ENCODE measurements around a stretch of chr18.

GRCh38 chr18:48049567-48050537 lies 119.4 kb upstream of the SMAD2 start:
- PRO-cap = no peak
- RAMPAGE, long total RNA = no peak

- PRO-cap = no peak
- RAMPAGE, long total RNA = no peak
Observed at GRCh38 chr18:48100712-48101317, 170.4 kb upstream of the SMAD2 start.

- PRO-cap = no peak
- RAMPAGE, long total RNA = no peak
Observed at GRCh38 chr18:48613354-48614218, 74.8 kb downstream of the CTIF start.

DNA sequence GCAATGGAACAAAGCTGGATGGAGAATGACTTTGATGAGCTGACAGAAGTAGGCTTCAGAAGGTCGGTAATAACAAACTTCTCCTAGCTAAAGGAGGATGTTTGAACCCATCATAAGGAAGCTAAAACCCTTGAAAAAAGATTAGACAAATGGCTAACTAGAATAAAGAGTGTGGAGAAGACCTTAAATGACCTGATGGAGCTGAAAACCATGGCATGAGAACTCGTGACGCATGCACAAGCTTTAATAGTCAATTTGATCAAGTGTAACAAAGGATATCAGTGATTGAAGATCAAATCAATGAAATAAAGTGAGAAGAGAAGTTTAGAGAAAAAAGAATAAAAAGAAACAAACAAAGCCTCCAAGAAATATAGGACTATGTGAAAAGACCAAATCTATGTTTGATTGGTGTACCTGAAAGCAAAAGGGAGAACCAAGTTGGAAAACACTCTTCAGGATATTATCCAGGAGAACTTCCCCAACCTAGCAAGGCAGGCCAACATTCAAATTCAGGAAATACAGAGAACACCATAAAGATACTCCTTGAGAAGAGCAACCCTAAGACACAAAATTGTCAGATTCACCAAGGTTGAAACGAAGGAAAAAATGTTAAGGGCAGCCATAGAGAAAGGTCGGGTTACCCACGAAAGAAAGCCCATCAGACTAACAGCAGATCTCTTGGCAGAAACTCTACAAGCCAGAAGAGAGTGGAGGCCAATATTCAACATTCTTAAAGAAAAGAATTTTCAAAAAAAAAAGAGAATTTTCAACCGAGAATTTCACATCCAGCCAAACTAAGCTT lies 111.5 kb downstream of the CTIF start:
- PRO-cap = no peak
- RAMPAGE, long total RNA = no peak

DNA sequence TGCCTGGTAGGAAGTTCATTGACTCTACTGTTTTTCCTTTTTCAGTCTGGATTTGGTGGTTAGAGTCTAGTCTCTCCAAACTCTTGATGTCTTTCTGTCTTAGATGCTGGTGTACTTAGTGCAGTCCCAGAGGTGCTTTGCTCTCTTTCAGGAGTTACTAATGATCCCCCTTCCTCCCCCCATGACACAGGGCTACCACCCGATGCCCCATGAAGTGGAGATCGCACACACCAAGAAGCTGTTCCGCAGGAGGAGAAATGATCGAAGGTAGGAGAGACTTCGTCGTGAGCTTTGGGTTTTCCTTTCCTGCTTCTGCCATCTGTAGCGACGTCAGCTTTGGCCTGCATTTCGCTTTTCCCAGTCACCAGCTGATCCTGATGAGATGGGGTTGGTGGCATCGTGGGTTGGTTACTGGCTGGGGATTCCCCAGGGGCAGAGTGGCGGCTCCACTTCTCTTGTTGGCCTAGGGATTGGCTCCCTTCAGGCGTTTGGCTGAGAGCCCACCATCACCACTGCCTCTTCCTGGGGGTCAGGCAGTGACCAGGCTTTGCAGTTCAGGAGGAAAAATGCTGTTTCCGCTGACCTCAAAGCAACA lies 172.7 kb downstream of the CTIF start:
- PRO-cap = no peak
- RAMPAGE, long total RNA = no peak

DNA sequence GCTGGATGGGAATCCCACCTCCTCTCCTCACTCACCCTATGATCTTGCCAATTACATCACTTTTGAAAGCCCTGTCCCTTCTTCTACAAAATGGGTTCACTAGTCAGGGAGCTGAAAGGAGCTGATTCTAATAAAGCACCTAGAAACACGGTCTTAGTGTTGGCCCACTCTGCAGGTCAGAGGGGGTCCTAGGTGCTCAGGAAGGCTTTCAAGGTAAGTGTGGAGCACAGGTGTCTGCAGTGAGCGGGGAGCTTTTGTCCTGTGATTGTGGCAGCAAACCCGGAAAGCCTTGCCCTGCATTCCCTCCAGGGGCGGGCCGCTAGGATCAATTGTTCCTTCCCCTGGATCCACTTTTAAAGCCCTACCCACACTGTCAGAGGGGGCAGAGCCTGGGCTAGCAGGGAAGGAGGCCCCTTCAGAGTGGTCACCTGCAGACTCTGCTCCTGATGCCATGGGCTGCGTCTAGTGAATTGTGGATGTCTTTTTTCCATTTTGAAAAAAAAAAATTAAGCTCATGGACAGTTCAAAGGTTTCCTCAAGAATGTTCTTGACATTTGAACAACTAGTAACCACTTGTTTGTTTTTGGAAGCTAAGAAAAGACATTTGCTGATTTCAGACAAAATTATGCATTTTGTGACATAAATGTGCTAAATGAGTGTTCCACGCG lies 176.1 kb downstream of the CTIF start:
- PRO-cap = no peak
- RAMPAGE, long total RNA = no peak

- PRO-cap = no peak
- RAMPAGE, long total RNA = no peak
Observed at GRCh38 chr18:48762767-48763475, 187.8 kb downstream of the SMAD7 start.

GRCh38 chr18:48779942-48780825 lies 170.6 kb downstream of the SMAD7 start:
- PRO-cap = no peak
- RAMPAGE, long total RNA = no peak

DNA sequence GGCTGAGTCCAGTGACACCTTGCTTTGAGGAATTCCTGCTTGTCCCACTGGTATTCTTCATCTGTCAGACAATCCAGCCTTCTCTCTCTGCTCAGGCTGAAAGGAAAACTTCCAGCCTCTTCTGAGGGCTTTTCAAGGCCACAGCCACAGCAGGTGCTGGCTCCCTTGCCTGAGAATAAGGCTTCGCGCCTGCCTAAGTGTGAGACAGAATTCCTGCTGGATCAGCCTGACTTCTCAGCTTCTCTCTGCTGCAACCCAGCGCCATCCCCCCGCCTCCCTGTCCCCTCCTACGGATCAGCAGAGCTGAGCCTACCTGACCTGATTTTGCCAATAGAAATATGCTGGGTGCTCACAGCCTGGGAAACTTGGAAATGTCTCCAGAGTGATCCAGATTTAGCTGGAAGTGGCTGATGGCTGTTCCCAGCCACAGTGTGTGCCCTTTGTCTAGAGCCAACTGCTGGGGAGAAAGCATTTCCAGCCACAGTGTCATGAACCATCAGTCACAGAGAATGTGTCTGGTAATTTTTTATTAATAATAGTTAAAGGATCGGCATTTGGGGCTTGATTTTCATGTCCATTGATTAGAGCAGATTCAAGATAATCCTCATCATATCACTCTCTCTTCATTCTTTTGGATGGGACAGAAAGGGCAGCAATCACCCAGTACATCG lies 147.8 kb downstream of the SMAD7 start:
- PRO-cap = no peak
- RAMPAGE, long total RNA = no peak

DNA sequence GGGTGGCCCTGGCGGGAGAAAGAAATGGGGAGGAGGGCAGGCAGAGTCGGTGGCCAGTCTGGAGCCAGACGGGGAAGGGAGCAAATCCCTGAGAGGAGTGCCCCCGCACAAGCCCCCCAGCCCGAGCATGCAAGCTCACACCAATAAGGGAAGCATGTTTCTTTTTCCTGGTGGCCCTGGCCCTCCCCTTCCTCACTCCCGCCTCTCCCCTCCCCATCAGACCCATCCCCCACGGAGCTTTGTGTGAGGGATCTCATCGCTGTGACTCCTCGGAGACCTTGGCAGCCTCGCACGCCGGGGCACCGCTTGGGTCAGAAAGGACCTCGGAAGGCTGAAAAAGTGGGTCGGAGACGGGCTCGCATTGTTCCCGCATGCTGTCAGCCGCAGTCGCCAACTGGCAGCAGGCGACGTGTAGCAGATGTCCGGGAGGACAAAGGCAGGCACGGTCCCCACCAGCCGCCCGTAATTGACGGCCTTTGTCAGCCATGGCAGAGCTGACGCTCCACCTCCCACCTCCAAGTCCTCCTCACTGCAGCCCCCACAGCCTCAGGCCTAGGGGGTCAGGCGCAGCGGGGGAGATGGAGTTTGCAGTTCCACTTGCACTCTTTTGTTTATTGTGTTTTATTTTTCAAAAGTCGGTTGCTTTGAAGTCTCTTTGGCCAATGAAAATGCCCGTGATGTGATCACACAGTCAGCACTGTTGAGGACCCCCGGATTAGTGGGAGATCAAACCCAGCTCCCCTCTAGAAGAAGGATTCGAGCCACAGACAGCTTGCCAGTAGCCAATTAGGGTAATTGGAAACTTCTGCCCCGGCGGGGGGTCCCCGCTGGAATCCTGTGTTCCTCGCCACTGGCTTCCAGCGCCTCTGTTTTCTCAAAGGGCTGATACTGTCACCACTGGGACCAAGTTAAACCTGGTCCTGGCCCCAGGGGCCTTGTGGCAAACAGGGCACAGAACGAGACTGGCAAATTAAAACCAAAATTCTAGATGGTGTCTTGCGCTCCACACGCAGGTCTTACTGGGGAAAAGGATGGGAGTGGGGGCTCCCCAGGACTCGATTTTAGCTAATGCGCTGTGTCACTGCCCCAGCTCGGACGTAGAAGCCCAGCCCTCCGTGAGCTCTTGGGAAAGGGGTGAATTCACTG lies 90.8 kb downstream of the SMAD7 start:
- PRO-cap = no peak
- RAMPAGE, long total RNA = no peak

DNA sequence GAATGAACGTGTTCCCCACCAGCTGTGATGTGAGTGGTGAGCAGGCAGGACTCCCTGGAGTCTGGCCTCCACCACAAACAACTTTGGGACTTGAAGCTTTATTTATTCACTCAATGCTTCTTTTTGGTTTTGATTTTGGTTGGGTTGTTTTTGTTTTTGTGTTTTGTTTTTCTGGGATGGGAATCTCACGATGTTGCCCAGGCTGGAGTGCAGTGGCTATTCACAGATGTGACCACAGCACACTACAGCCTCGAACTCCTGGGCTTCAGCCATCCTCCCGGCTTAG lies 71.0 kb downstream of the SMAD7 start:
- PRO-cap = no peak
- RAMPAGE, long total RNA = no peak

- PRO-cap = no peak
- RAMPAGE, long total RNA = no peak
Observed at GRCh38 chr18:48933554-48934633, 16.9 kb downstream of the SMAD7 start.

- PRO-cap = no peak
- RAMPAGE, long total RNA = no peak
Observed at GRCh38 chr18:48948967-48949705, 1.6 kb downstream of the SMAD7 start.

- PRO-cap = no peak
- RAMPAGE, long total RNA = no peak
Observed at GRCh38 chr18:48982142-48982567, 31.4 kb upstream of the SMAD7 start.

DNA sequence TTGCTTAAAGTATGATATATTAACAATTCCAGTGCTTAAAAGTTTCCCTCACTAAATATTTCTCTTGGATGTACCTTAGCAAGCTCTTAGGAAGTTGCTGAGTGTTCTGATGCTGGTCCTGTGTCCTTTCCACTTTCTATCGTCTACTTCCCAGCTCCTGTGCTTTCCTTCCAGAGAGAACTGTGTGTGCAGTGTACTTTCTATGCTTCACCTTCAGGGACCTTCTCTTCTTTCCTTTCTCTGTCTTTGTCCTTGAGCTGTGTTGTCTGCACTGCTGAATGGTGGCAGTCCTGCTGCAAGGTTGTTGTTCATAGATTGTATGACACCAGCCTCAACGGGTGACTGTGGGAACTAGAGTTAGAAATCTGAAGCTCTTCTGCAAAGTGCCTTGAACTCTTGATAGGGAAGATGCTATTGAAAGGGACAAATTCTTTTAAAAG lies 90.1 kb upstream of the SMAD7 start:
- PRO-cap = no peak
- RAMPAGE, long total RNA = no peak

DNA sequence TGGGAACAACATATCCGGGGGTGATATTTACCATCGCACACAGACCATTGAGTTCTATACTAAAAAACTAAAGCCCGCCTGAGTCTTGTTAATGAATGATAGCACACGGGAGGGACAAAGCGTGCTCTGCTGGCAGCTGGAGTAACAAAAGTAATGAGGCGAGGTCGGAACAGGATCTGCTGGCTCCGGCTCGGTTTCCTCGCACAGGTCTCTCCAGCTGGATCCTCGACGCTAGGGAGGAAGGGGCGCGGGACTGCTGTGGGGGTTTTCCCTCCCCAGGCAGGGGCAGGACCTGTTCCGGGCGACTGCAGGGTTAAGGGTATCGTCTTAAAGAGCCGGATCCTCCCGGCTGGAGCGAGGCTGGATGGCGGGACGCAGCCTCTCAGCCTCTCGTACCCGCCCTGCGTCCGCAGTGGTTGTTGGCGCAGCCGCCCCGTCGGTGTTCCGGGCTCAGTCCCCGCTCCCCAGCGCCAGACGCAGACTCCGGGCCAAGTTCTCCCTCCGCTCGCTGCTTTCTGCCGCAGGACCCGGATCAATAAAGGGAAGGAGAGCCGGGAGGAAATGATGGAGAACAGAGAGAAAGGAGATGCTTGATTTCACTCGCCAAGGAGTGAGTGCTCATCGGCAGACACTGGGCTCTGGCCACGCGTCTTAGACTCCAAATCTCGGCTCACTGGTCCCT lies 1.2 kb upstream of the LIPG start:
- PRO-cap = no peak
- RAMPAGE, long total RNA = no peak

GRCh38 chr18:49582207-49583036 lies 20.6 kb downstream of the LIPG start:
- PRO-cap = no peak
- RAMPAGE, long total RNA = no peak

GRCh38 chr18:49834294-49834722 lies 21.0 kb upstream of the ACAA2 start:
- PRO-cap = no peak
- RAMPAGE, long total RNA = no peak

GRCh38 chr18:50071081-50071749 lies 123.7 kb downstream of the MYO5B start:
- PRO-cap = no peak
- RAMPAGE, long total RNA = no peak

DNA sequence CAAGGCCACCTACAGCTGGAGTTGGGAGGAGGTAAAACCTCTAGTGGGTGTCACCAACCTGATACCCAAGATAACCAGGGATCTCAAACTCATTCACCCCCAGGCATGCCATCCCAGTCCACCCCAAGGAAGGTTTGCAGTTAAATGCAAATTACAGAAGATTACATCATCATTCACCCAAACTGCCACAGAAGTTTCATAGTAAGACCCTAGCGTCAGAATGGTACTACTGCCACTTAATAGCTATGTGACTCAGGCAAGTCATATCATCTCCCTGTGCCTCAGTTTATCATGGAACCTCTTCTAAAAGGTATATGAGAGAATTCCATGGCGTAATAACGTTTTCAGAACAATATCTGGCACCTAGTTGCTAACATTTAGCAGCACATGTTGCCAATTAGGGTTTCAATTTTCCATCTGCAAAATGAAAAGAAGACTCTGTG lies 111.2 kb downstream of the MYO5B start:
- PRO-cap = no peak
- RAMPAGE, long total RNA = no peak

Data from OCI-LY7 (cell line).